Subcutaneous adipose tissue (tissue), 3 donors: ENCODE measurements around the gene MINPP1.

DNA sequence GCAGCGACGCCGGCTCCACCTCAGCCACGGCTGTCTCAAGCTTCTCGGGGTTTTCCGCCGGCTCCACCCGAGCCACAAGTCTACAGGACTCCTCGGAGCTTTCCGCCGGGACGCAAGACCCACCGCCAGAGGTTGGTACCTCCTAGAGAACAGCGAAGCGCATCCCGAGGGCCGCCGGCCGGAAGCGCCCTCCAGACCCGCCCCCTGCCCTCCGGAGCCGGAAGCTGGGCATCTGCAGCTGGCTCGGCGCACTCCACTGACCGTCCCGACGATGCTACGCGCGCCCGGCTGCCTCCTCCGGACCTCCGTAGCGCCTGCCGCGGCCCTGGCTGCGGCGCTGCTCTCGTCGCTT, at the start of gene MINPP1:
Gene MINPP1, plus strand, starts transcription at position 249 of the 352 bp plus-strand sequence.
- PRO-cap: bidirectional peak, plus-strand start at position 249 of the sequence, minus-strand start at position 186 of the sequence
- RAMPAGE, long total RNA, 3 experiments: start-site peak on the plus strand in 3 of 3 experiments, centred at positions 231 to 255 of the sequence, 43 to 84 reads per replicate; start-site peak on the minus strand in 1 of 3 experiments, centred at position 180 of the sequence, 8 reads per replicate

GRCh38 chr10:87538255-87538695, 33.6 kb downstream of the MINPP1 start:
- PRO-cap: no peak
- RAMPAGE, long total RNA, 3 experiments: no peak in any of the 3 experiments

GRCh38 chr10:87585598-87586201, 74.0 kb upstream of the PAPSS2 start:
- PRO-cap: no peak
- RAMPAGE, long total RNA, 3 experiments: no peak in any of the 3 experiments

GRCh38 chr10:87618691-87619467, 40.8 kb upstream of the PAPSS2 start:
- PRO-cap: no peak
- RAMPAGE, long total RNA, 3 experiments: no peak in any of the 3 experiments

GRCh38 chr10:87660085-87660758, 544 bp downstream of the PAPSS2 start:
- PRO-cap: bidirectional peak, plus-strand start at chr10:87660130, minus-strand start at chr10:87660049
- RAMPAGE, long total RNA, 3 experiments: no peak in any of the 3 experiments

- PRO-cap: no peak
- RAMPAGE, long total RNA, 3 experiments: no peak in any of the 3 experiments
Observed at GRCh38 chr10:87861317-87861927, 1.9 kb downstream of the KLLN start.

DNA sequence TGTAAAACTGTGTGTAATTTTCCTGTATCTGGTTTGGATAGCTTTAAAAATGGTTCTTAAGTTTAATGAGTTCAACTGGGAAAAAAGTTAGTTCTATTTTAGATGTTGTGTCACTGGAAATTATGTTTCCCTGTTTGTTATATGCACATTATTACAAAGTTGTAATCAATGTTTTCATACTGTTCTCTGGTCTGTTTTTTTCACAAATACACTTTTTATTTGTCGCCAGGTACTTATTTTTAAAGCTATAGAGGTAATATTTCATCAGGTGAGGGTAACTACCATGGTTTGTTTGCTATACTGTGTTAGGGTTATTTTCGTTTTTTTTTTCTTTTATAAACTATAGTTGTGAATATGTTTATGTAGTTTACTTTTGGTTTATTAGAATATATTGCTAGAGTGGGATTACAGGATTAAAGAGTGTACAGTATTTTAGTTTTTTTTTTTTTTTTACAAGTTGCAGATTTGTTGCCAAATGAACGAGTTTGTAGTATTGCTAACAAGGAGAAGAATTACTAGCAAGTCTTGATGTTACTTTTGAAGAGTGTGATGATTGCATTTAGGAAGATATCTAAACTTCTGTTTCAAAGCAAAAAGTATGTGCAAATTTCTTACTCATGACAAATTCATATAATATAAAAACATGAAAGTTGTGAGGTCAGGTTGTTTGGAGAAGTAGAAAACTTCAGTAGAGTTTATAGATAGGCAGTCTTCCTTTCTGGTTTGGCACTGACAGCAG, 16.6 kb downstream of the PTEN start:
- PRO-cap: no peak
- RAMPAGE, long total RNA, 3 experiments: no peak in any of the 3 experiments

DNA sequence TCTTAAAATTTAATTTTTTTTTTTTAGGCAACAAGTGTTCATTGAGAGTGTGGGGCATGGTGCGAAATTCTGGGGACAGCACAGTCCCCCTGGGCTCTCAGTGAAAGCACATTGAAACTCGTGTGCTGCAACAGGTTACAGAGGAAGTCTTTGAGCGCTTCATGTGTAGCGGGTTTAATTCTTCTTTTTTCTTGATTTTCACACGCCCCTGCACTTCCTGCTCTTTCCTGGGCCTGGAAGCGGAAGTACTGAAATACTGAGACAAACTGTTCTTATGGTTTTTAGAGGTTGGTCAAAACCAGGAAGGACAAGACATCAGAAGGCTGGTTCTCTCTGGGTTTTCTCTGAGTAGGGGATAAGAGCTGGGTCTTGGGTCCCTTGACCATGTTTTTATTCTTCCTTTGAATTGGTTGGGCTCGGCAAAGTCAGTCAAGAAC, 203.5 kb downstream of the PTEN start:
- PRO-cap: no peak
- RAMPAGE, long total RNA, 3 experiments: no peak in any of the 3 experiments

DNA sequence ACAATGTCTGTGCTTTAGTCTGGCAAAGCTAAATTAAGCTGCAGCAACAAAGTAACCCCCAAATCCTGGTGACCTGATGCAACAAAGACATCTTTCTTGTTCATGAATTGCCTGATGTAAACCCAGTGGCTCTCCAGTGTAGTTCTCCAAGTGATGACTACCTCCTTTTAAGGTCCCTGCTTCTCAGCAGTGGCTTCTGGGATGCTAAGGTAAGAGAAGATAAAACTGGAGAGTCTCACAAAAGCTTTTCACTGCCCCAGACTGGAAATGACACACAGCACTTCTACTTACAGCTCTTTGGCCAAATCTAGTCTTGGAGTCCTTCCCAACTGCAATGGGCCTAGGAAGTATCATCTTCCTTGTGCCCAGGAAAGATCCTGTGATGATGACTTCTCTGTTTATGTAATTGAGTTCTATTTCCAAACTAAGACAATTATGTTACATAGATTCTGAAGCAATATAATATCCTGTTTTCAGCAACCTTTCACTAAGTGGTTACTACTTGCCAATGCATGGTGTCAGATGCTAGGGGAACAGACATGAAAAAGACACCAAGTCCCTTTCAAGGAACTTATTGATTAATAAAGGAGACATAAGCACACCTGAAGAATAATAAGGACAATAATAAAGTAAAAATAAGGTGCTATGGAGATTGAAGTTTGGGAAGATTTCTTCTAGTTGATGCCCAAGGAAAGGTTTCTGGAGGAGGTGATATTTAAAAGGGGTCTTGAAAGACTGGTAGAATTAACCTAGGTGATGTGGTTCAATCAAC, 234.1 kb downstream of the PTEN start:
- PRO-cap: bidirectional peak, plus-strand start at position 518 of the sequence, minus-strand start at position 336 of the sequence
- RAMPAGE, long total RNA, 3 experiments: no peak in any of the 3 experiments

DNA sequence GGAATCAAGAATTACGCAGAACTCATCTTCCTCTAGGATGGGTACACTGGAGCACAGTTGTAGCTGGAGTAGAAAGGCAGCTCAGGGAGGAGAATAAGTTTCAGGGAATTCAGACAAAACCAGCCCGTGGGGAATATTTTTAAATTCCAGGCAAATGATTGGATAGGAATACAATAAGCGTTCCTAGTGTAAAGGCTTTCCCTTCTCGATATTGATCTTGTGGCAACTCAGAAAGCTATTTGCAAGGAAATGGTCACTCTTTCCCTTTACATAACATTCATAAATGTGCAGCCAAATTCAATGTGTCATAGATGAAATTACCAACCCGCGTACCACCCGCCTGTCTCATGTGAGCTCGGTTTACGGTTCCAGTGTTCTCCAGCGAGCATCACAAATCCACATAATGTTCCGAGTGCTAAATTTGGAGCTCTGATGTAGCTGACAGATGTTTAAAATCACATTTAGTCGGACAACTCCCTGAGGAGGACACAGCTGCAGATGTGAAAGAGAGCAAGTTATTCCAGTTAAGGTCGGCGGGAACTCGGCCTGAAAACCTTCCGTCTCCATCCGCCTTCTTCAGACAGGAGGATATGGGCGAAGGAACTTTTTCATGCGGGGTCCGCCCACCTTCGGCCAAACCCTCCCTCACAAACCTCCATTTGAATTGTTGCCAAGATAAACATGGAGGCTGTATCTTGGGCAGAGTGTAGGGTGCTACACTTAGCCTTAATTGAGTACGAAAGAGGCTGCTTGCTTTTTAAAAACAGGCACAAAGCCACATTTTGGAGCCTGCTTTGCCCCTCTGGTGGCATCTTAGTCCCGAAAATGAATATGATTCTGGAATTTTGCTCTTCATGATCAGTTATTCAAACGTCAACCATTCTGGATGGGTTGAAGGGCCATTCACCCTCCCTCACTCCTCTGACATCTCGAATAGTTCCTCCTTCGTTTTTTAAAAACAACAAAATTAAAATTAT, 326.9 kb downstream of the RNLS start:
- PRO-cap: bidirectional peak, plus-strand start at position 579 of the sequence, minus-strand start at position 285 of the sequence
- RAMPAGE, long total RNA, 3 experiments: no peak in any of the 3 experiments

- PRO-cap: no peak
- RAMPAGE, long total RNA, 3 experiments: no peak in any of the 3 experiments
Observed at GRCh38 chr10:88521092-88521601, 62.0 kb downstream of the RNLS start.

DNA sequence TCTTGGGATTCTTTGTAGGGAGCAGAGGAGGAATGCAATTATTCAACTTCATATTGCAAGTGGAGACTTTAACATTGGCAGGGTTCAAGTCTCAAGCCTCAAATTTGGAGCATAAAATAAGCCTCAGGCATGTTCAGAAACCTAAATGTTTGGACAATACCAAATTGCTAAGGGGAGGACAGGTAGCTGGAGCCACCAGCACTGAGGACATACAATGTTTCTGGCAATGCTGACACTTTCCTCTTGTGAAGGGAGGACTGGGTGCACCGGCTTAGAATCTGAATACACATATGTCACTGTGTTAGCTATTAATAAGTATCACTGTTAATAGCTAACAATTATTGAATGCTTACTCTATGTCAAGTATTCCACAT, 12.2 kb downstream of the ACTA2 start:
- PRO-cap: no peak
- RAMPAGE, long total RNA, 3 experiments: no peak in any of the 3 experiments

DNA sequence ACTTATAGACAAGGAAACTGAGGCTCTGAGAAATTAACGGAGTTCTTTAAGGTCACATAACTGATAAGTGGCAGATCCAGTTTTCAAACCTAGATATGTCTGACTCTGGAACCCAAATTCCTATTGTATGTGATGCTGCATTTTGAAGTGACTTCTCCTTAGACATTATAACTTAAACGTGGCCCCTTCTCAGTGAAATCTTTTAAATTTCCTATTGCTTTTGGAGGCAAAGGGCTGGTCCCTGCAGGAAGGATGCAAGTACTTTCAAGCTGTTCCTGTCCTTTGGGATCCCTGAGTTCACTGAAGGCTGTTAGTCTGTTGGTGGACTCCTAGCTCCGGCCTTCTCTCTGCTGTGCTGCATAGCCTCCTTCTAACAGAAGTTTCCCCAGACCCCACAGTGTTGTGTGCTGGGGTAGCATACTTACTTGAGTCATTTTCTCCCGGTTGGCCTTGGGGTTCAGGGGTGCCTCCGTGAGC, 9.2 kb downstream of the ACTA2 start:
- PRO-cap: no peak
- RAMPAGE, long total RNA, 3 experiments: no peak in any of the 3 experiments

DNA sequence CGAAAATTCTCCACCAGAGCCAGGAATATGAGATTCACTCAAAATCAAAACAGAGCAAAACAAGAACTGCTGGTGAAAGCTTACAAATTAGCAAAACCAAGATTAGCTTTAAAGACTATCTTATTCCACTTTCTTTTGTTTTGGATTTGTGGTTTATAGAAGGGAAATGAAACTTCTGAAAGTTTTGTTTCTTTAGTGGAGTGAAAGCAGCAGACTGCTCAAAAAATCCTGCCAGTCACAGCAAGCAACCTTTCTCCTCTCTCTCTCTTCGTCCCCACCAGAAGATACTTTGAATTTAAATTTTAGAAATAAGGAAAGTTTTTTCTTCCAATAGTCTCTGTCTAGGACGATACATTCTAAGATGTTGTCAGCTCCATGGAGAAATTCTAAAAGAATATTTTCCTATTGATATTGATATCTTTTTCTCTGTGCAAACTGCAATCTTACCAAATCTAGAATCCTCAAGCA, 7.7 kb downstream of the ACTA2 start:
- PRO-cap: no peak
- RAMPAGE, long total RNA, 3 experiments: no peak in any of the 3 experiments

DNA sequence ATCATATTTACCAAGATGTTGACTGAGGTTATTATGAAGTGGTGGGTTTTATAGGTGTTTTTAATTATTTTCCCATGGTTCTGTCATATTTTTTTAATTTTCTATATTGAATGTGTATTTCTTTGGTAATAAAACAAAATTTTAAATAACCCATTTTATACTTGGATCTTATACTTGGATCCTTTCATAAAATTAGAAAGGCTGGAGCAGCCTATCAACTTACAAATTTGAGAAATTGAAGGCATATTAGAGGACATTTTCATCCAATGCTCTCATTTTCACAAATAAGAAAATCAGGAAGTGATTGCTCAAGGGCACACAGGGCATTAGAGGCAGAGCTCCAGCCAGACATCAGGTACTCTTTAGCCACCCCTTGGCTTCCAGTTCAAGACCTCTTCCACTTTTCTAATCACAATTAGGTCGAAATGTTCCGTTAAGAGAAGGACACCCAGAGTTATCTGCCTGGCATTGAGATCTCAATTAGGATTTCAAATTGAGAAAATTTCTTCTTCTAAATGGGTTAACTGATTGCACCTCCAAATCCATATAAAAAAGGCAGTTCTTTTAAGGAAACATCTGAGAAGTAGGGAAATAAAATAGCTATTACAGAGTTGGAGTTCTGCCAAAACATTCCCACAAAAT, 2.6 kb downstream of the ACTA2 start:
- PRO-cap: unidirectional peak, plus-strand start at position 326 of the sequence
- RAMPAGE, long total RNA, 3 experiments: no peak in any of the 3 experiments

DNA sequence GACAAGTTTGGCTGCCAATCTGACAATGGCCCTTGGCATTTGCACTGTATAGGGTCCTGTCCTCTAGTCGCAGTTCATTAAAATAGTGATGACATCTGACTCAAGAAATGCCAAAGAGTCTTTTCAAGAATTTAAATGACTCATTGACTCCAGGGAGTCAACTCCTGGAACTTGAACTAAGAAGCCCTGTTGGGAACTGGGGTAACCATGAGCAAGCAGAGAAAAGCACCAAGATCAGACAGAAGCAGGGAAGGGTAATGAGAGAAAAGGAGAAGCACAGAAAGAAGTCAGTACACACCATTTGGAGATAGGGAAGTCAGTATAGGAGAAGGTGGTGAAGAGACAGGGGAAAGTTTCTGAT, 90.9 kb downstream of the CH25H start:
- PRO-cap: no peak
- RAMPAGE, long total RNA, 3 experiments: no peak in any of the 3 experiments

DNA sequence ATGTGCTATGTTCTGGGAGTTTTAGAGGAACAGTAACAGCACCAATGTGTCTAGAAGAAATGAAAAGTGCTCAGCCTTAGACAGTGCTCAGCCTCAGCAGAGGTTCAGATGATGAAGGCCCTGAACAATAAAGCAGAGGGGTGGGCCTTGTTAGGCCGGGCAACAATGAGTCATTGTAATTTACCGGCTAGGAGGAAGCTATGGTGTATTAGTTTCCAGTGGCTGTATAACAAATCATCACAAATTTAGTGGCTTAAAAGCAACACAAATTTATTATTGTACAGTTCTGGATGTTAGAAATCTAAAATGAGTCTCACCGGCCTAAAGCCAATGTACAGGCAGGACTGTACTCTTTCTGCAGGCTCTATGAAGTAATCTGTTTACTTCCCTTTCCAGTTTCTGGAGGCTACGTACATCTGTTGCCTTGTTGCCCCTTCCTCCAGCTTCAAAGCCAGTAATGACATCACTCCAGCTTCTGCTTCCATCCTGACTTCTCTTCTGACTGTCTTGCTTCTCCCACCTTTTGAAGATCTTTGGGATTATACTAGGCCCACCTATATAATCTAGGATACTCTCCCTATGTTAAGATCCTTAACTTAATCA, 84.5 kb downstream of the CH25H start:
- PRO-cap: no peak
- RAMPAGE, long total RNA, 3 experiments: no peak in any of the 3 experiments

DNA sequence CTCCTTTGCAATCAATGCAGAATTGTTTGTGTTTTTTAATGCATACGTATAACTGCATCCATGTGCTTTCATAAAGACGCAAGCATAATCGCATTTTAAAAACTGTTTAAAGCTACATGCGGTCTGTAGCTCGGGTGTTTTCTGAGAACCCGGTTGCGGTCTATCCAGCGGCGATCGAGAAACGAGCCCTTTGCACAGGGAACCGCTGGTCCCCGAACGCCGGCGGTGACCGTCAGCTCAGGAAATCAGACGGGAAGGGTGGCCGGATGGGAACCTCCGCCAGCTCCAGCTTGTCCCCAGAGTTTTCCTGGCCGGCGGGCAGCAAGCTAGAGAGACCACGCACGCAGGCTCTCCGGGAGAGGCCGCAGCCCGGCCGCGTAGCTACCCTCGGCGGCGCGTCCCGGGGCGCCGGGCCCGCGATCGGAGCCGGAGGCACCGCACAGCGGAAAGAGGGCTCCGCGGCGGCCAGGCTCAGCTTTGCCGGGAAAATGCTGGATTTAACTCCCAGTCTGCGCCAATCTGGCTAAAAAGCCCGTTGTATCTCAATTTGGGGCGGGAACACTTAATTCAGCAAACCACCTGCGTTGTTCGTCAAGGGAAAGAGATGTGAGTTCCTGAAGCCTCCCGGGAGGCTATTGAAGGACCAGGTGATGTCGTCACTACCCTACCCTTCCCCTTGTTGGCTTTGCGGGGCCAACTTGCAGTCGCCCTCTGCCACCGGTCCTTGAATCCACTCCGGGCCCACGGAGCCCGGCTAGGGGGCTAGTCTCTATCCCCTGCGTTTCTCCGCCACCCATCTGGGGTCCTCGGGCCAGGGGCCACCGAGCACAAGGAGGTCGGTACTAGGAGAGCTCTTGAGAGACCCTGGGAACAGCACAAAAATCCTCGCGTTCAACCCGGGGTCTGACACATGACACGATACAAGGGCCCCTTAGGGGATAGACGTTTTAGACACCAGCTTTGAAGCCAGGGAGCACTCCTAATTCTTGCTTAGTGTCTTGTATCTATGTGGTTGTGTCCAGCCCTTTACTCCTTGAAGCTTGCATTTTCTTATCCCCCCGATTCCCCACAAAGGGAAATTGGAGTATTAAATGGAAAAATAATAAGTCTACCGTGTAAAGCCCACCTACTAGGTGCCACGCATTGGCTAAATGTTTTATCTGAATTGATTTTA, 950 bp upstream of the CH25H start:
- PRO-cap: bidirectional peak, plus-strand start at position 137 of the sequence, minus-strand start outside the sequence; bidirectional peak, plus-strand start at position 299 of the sequence, minus-strand start at position 176 of the sequence; bidirectional peak, plus-strand start at position 703 of the sequence, minus-strand start at position 608 of the sequence
- RAMPAGE, long total RNA, 3 experiments: no peak in any of the 3 experiments

- PRO-cap: no peak
- RAMPAGE, long total RNA, 3 experiments: no peak in any of the 3 experiments
Observed at GRCh38 chr10:89526452-89526816, 9.0 kb downstream of the SLC16A12 start.

DNA sequence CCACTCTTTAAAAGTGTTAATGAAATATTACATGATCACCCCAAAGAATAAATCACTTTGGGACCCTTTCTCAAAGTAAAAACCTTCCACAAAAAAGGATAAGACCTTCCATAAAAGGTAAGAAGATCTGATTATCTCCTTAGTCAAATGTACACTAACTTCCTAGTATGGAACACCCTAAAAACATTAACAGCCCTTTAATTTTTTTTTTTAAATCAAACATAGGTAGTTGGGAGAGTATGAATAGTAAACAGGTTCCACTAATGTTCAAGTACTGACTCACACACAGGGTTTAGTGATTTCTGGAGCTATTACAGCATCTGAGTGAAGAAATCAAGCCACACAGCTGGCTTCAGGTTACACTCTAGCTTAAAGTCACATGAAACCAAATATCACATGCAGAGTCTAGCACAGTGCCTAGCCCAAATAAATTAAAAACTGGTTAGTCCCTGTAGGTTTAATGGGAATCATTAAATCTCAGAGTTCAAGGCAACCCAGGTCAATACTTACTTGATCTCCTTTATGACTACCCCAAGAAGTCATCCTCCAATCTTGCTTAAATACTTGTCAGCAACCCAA, 11.6 kb downstream of the PANK1 start:
- PRO-cap: no peak
- RAMPAGE, long total RNA, 3 experiments: no peak in any of the 3 experiments